Non-pigmented ciliary epithelial cell (primary cell): ENCODE measurements around a stretch of chr11.

GRCh38 chr11:74841357-74842386 is 93.0 kb downstream of the RNF169 start:
- RRBS = no CpG with 5 or more reads among the region's 3 CpGs

DNA sequence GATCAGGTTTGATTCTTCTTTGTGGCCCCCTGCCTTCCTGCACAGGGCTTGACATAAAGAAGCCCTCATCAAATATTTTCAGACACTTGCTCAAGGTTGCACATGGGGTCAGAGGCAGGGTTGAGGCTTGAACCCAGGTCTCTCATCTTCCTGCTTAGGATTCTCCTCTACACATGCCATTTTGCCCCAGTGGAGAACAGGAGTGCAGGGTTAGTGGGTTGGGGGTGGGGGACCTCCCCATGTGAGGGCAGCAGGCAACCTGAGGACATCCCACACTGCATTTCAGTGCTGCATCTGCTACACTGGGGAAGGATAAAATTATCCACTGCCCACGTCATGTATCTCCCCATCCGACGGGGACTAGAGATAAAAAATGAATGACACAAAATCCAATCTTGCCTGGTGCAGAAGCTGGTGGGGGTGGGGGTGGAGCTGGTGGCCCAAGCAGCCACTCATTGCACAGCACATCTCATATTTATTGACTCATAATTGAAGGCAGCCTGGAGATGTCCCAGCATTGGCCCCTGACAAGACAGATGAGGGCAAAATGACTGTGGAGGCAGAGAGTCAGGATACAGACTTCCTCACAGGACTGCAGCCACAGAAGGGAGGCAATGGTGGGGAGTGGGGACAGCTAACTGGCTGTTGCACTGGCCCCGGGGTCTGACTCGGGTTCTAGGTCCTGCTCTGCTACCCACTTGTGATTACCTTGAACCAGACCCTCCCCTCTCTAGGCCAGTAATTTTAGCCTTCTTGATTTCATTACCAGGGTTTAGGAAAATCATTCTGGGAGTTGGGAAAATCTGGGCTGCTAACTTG is 41.4 kb downstream of the NEU3 start:
- RRBS = no CpG with 5 or more reads among the region's 5 CpGs

- RRBS = no CpG with 5 or more reads among the region's 9 CpGs
These were observed 2.2 kb downstream of the SLCO2B1 start for GRCh38 chr11:75152731-75153967.

GRCh38 chr11:75154514-75155549 is 3.9 kb downstream of the SLCO2B1 start:
- RRBS = no CpG with 5 or more reads among the region's 9 CpGs

GRCh38 chr11:75181450-75182204 is 30.7 kb downstream of the SLCO2B1 start:
- RRBS = no CpG with 5 or more reads among the region's 9 CpGs

DNA sequence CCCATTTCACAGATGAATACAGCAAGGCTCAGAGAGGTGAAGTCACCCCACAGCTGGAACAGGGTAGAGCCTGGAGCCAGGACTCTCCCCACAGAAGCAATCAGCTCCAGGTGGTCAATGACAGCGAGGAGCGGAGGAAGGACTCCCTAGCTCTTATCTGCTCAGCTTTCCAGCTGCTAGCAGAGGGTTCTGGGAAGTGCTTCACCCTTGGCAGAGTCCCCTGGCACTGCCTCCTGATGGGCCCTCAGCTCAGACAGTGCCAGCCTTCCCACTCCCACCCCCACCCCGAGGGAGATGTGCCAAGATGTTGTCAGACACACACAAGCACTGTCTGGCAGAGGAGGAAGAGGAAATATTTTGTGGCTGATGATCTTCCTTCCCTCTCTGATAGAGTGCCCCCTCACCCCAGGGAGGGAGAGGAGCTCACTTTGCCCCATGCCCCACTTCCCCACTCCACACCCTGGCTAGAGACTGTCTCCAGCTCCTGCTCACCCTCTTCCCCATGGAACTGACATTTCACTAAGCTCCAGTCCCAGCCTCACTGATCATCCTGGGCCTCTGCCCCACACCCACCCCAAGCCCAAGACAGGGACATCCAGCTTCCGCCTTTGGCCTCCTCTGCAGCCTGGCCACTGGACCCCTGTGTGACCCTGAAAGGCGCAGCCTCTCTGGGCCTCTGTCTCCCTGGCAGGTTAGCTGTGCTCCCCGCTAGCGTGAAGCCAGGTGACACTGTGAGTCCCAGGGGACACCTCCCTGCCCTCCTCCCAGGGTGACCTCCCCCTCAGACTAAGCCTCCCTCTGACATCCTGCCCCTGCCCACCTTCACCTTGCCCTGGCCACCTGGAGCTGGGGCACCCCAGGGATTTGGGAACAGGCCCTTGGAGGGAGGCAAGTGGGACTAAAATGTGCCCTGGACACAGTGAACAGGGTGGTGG is 44.4 kb downstream of the SLCO2B1 start:
- RRBS = no CpG with 5 or more reads among the region's 7 CpGs

- RRBS = no CpG with 5 or more reads among the region's 5 CpGs
These were observed 31.4 kb upstream of the TPBGL start for GRCh38 chr11:75208930-75209831.

- RRBS = 100% methylated on average over 1 of the region's 17 CpGs
These were observed 25.5 kb downstream of the TPBGL start for GRCh38 chr11:75265872-75266655.

GRCh38 chr11:75323469-75324042 is 27.9 kb downstream of the ARRB1 start:
- RRBS = no CpG with 5 or more reads among the region's 11 CpGs

DNA sequence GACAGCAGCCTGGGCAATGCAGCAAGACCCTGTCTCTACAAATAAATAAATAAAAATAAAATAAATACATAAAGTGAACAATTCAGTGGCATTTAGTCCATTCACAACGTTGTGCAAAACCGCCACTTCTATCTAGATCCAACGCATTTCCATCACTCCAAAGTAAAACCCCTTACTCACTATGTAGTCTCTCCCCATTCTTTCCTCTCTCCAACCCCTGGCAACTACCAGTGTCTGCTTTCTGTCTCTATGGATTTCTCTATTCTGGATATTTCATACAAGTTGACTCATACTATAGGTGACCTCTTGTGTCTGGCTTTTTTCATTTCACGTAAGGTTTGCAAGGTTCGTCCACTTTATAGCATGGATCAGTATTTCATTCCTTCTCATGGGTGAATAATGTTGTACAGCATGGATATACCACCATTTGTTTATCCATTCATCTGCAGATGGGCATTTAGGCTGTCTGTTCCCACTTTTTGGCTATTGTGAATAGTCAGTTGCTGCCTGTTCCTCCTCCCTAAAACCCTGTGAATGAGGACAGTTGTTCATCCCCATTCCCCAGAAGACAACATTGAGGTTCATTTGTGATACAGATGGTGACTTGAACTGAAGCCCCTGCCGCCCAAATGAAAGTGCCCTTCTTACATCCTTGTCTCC is 23.4 kb downstream of the ARRB1 start:
- RRBS = no CpG with 5 or more reads among the region's 6 CpGs

GRCh38 chr11:75513379-75513883 is 12.3 kb downstream of the GDPD5 start:
- RRBS = no CpG with 5 or more reads among the region's 7 CpGs

- RRBS = no CpG with 5 or more reads among the region's 19 CpGs
These were observed 3.9 kb upstream of the SERPINH1 start for GRCh38 chr11:75558005-75558746.

GRCh38 chr11:75563127-75563662 is 1.1 kb downstream of the SERPINH1 start:
- RRBS = 2% methylated on average over 4 of the region's 12 CpGs

DNA sequence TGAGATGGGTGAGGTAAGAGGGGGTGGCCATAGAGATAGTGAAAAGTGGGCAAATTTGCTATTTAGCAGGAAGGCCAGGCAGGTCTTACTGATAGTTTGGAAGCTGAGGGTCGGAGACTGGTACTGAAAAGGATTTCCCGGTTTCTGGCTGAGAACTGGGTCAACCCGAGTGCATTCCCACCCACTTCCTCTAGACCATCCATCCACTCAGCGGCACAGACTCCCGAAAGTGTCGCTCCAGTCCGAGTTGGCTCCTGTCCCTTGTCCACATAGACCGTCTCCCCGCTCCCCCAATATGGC is 20.7 kb downstream of the SERPINH1 start:
- RRBS = no CpG with 5 or more reads among the region's 9 CpGs

DNA sequence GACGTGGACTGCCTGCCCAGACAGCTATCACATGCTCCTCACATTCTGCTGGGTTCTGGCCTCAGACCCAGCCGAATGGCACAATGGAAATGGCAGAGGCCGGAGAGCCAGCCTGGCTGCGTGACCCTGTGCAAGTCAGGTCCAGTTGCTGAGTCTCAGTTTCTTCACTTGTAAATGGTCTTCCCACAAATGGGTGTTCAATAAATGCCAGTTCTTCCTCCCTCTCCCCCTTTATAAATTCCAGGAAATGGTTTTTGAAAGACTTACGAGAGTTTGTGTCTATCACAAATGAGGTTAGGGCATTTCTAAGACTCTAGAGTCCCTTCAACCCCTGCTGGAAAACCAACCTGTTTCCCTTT is 17.9 kb downstream of the MOGAT2 start:
- RRBS = no CpG with 5 or more reads among the region's 5 CpGs

DNA sequence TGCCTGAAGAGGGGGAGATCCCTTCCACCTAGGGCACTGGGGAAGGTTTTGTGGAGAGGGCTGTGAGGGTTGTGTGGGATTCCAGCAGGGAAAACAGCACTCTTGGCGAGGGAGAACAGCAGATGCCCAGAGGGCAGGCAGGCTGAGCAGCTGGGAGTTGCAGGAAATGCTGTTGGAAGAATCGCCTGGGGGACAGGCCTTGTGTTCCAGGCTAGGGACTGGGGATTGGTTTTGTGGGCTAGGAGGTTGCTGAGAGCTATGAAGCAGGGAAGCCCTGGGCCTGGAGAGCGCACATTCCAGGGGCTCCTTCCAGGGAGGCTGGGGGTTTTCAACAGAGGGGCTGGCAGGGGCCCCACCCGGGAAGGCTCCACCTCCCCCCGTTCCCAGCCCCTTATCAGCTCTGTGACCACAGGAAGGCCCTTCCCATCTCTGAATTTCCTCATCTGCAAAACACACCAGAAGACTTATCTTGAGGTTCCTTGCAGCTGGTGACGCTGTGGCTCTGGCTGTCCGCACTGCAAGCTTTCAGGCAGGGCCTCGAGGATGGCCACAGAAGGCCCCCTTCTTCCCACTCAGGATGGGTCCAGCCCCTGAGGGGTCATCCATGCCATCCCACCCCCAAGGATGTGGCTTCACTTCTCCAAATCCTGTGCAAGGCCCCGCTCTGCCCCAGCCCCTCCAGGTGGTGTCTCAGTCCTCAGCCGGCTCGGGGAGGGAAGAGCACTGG is 21.7 kb downstream of the WNT11 start:
- RRBS = no CpG with 5 or more reads among the region's 11 CpGs

GRCh38 chr11:76247932-76248376 is 41.7 kb upstream of the WNT11 start:
- RRBS = no CpG with 5 or more reads among the region's 1 CpG

GRCh38 chr11:76482329-76482892 is 37.6 kb downstream of the EMSY start:
- RRBS = no CpG with 5 or more reads among the region's 3 CpGs

- RRBS = no CpG with 5 or more reads among the region's 9 CpGs
These were observed 48.0 kb upstream of the TSKU start for GRCh38 chr11:76734963-76735658.

DNA sequence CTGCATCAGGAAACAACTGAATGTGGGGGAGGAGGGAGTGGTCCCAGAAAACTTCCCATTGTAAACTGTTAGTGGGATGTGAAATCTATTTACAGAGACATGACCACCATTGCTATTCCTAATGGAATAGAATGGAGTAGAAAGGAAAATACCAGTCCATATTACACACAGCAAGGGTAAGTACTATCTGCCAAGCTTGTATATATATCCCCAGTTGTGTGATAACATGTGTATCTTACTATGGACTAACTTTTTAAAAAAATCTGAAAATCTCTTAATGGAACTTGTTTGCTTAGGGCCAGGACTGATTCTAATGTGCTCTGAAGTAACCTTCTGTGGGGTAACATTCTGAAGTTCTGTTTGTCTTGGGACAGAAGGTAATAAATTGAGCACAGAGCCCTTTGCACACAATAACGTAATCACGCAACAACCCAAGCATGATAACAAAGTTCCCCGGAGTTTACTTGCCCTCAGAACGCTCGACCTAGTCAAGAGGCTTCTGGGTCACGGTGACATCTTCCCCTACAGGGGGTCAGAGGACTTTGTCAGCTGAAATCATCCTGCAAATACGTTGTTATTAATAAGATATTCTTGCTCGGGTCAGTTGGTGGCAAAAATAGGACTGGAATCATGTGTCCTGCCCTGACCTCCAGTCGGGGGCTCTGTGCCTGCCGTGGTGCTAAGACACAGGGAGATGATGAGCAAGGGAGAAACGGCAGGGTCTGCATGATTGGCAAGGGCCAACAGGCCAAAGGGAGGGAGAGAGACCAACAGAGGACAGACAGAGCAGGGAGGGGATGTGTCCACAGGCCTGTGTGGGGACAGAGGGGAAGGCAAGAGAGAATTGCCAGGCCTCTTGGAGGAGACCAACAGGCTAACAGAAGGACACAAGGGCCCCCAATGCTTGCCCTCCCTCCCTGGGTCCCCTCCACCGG is 10.6 kb upstream of the TSKU start:
- RRBS = no CpG with 5 or more reads among the region's 12 CpGs